ENCODE measurements around a stretch of chr3.

DNA sequence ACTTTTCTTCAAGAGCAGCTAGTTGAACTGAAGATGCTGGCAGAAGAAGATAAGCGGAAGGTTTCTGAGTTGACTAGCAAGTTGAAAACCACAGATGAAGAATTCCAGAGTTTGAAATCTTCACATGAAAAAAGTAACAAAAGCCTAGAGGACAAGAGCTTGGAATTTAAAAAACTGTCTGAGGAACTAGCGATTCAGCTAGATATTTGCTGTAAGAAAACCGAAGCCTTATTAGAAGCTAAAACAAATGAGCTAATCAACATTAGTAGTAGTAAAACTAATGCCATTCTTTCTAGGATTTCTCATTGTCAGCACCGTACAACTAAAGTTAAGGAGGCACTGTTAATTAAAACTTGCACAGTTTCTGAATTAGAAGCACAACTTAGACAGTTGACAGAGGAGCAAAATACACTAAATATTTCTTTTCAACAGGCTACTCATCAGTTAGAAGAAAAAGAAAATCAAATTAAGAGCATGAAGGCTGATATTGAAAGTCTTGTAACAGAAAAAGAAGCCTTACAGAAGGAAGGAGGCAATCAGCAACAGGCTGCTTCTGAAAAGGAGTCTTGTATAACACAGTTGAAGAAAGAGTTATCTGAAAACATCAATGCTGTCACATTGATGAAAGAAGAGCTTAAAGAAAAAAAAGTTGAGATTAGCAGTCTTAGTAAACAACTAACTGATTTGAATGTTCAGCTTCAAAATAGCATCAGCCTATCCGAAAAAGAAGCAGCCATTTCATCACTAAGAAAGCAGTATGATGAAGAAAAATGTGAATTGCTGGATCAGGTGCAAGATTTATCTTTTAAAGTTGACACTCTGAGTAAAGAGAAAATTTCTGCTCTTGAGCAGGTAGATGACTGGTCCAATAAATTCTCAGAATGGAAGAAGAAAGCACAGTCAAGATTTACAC, 82.5 kb downstream of the GOLGA4 start:
- CAGE, long polyA plus RNA = no peak
- RRBS = no CpG with 5 or more reads among the region's 5 CpGs

DNA sequence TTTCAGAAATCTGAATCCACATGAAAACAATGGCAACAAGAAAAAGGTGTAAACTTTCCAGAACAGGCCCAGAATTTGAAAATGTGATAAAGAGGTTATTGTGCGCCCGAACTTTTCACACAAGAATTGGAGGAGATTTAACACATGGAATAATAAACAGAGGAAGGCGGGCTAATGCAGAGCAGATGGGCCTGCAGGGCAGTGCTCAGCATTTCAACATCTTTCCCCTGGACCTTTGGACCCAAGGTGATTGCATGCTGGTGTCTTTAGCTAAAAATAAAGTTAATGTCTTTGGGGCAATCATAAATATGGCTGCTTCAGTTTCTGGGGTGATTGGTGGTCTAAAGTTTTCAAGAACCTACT, 34.7 kb upstream of the ITGA9 start:
- CAGE, long polyA plus RNA = no peak
- RRBS = no CpG with 5 or more reads among the region's 3 CpGs

DNA sequence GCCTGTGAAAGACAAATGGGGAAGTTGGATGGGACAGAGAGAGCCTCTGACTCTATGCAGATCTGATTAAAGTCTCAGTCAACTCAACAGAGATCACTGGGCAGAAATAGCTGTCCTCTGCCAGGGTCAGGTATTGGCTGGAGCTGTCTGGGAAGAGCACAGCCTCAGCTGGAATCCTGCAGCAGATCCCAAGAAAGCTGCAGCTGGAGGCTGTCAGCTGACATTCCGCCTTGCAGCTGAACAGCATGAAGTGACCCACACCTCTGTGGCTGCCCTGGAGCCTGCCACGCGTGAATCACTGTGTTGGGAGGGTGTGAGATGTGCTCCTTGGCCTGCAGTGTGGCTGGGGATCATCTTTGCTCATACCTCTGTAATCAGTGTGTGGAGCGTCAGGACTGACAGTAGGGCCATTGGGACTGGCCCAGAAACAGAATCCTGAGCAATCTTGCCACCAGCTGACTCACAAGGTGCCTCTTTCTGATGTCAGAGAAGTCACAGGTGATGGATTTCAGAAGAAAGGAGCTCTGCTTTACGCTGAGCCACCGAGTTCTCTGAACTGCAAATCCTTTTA, 6.5 kb downstream of the ITGA9 start:
- CAGE, long polyA plus RNA = no peak
- RRBS = no CpG with 5 or more reads among the region's 6 CpGs

- CAGE, long polyA plus RNA = no peak
- RRBS = no CpG with 5 or more reads among the region's 1 CpG
These were observed 200.2 kb upstream of the CTDSPL start for GRCh38 chr3:37661475-37661922.

DNA sequence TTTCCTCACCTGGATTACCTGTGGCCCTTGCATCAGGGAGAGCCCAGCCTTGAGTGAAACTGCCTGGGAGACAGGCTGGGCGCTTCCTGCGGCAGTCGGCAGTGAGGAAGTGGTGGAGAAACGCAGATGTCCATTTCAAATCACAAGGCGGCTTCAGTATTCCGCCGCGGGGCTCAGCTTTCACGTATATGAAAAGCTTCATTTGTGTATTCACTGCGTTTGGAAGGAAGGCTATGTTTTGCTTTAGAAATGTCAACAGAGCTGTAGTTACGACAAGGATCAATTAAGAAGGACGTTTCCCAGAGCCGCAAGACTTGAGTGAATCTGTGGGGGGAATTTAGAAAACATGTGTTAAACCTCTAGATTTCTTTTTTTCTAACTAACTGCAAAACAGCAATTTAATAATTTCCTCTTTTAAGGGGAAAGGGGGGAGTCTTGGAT, 167.3 kb upstream of the CTDSPL start:
- CAGE, long polyA plus RNA = no peak
- RRBS = no CpG with 5 or more reads among the region's 13 CpGs

DNA sequence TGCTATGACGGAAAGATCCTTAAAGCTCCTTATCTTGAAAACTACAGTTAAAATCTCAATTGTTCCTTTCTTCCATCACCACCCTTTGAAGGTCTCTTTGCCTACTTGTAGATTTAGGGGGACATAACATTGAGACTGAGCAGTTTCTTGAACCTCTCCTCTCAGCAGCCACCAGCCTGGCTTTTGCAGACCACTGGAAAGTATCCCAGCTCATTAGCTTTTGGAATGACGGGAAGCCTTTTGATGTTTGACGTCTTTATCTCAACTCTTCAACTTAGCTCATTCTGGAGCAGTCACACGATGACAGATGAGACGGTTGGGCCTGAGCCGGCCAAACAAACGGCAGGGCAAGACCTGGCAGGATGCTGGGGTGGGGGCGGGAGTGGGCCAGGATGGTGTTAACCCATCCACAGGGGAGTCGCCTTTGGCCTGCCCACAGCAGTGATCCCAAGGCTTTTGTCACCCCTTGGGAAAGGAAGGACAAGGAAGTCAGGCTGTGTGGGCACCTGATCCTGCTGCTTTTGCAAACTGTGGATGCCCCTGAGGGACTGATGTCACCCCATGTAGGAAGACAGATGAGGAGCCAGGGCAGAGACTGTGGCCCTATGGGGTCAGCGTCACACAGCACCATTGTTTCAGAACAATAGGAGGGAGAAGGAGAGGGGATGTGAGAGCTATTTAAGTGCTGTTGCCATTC, 122.1 kb upstream of the CTDSPL start:
- CAGE, long polyA plus RNA = no peak
- RRBS = no CpG with 5 or more reads among the region's 10 CpGs

DNA sequence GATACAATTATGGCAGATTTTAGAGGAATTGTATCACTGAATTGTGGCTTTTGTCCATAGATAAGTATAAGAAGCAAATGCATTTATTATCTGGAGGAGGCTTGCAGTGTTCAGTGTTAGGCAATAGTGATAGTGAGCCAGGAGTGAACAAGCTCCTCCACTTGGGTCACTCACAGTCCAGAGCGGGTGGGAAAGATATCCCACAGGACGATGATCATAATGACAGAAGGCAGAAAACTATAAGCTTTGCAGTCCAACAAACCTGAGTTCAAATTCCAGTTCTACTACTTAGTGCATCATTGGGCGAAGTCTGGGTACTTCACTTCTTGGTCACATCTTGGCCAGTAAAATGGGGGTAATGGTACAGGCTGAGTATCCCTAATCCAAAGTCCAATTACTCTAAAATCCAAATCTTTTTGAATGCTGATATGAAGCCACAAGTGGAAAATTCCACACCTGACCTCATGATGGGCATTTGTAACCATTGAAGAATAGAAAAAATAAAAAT, 63.9 kb upstream of the VILL start:
- CAGE, long polyA plus RNA = no peak
- RRBS = no CpG with 5 or more reads among the region's 3 CpGs

DNA sequence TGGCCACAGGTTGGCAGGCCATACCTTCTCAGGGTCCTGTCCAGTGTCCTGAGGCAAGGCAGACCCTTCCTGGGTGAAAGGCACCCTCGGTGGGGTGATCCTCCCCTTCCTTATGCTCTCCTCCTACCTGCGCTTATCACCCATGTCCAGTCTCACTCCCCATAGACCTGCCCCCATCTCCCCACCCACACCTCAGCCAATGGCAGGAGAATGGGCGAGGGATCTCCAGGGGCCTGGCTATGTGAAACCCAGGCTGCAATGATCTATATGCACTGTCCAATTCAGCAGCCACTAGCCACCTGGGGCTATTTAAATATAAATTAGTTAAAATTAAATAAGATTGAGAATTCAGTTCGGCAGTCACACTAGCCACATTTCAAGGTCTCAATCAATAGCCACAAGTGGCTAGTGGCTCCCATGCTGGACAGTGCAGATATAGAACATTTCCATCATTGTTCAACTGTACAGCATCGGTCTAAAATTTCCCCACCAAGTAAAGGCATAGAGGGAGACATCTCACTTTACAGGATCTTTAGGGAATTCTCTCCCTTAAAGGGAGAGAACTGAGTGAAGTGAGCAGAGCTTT, 10.4 kb downstream of the PLCD1 start:
- CAGE, long polyA plus RNA = no peak
- RRBS = no CpG with 5 or more reads among the region's 5 CpGs

GRCh38 chr3:38118716-38119004, 18.3 kb downstream of the ACAA1 start:
- CAGE, long polyA plus RNA = no peak
- RRBS = no CpG with 5 or more reads among the region's 5 CpGs

- CAGE, long polyA plus RNA = no peak
- RRBS = no CpG with 5 or more reads among the region's 8 CpGs
These were observed 1.2 kb downstream of the ACAA1 start for GRCh38 chr3:38135674-38136231.

DNA sequence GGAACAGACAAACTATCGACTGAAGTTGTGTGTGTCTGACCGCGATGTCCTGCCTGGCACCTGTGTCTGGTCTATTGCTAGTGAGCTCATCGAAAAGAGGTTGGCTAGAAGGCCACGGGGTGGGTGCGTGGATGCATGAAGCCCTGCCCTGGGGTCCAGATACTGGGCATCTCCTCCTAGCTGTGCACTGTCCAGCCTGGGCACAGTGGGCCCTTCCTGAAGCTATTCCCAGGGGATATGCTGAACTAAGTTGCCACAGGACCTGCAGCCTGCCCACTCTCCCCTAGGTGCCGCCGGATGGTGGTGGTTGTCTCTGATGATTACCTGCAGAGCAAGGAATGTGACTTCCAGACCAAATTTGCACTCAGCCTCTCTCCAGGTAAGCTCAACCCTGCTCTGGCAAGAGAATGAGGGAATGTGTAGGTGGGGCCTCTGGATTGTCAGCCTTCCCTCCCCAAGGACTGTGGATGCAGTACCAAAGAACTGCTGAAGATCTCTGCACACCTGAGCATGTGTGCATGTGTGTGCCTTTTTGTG, 2.1 kb downstream of the MYD88 start:
- CAGE, long polyA plus RNA = no peak
- RRBS = no CpG with 5 or more reads among the region's 8 CpGs

- CAGE, long polyA plus RNA = no peak
- RRBS = no CpG with 5 or more reads among the region's 11 CpGs
These were observed 3.1 kb downstream of the MYD88 start for GRCh38 chr3:38141007-38142431.

GRCh38 chr3:38254597-38255368, 10.8 kb upstream of the SLC22A13 start:
- CAGE, long polyA plus RNA = no peak
- RRBS = no CpG with 5 or more reads among the region's 4 CpGs

DNA sequence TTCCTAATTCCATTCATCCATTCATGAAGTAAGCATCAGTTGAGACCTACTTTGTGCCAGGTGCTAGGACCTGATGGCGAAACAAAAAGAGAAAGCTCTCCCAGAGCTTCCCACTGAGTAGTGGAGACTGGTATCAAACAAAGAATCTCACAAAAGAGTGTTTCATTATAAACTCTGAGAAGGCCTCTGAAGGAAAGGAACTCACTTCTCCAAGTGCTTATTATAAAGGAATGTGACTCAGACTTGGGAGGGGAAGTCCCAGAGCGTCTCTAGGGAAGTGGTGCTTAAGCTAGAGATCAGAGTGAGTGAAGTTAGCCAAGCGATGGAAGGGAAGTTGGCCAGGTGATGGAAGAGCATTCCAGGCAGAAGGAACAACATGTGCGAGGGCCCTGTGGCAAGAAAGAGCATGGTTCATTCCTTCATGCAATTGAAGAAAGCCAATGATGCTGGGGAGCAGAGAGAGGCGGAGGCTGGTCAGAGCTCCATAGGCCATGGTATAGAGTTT, 2.3 kb downstream of the XYLB start:
- CAGE, long polyA plus RNA = no peak
- RRBS = no CpG with 5 or more reads among the region's 5 CpGs

DNA sequence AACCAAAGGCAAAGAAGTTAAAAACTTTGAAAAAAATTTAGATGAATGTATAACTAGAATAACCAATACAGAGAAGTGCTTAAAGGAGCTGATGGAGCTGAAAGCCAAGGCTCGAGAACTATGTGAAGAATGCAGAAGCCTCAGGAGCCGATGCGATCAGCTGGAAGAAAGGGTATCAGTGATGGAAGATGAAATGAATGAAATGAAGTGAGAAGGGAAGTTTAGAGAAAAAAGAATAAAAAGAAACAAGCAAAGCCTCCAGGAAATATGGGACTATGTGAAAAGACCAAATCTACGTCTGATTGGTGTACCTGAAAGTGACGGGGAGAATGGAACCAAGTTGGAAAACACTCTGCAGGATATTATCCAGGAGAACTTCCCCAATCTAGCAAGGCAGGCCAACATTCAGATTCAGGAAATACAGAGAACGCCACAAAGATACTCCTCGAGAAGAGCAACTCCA, 47.1 kb upstream of the ACVR2B start:
- CAGE, long polyA plus RNA = no peak
- RRBS = no CpG with 5 or more reads among the region's 7 CpGs

- CAGE, long polyA plus RNA = no peak
- RRBS = 57% methylated on average over 2 of the region's 16 CpGs
These were observed 15.4 kb downstream of the SCN5A start for GRCh38 chr3:38633904-38634602.

DNA sequence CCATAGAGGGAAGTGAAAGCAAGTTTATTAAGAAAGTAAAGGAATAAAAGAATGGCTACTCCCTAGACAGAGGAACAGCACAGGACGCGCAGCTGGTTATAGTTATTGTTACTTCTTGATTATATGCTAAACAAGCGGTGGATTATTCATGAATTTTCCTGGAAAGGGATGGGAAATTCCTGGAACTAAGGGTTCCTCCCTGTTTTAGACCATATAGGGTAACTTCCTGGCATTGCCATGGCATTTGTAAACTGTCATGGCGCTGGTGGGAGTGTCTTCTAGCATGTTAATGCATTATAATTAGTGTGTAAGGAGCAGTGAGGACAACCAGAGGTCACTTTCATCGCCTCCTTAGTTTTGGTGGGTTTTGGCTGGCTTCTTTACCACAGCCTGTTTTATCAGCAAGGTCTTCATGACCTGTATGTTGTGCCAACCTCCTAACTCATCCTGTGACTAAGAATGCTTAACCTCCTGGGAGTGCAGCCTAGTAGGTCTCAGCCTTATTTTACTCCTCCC, 26.3 kb downstream of the SCN11A start:
- CAGE, long polyA plus RNA = no peak
- RRBS = no CpG with 5 or more reads among the region's 5 CpGs

GRCh38 chr3:39052649-39052928, 773 bp downstream of the WDR48 start:
- CAGE, long polyA plus RNA = no peak
- RRBS = no CpG with 5 or more reads among the region's 9 CpGs

DNA sequence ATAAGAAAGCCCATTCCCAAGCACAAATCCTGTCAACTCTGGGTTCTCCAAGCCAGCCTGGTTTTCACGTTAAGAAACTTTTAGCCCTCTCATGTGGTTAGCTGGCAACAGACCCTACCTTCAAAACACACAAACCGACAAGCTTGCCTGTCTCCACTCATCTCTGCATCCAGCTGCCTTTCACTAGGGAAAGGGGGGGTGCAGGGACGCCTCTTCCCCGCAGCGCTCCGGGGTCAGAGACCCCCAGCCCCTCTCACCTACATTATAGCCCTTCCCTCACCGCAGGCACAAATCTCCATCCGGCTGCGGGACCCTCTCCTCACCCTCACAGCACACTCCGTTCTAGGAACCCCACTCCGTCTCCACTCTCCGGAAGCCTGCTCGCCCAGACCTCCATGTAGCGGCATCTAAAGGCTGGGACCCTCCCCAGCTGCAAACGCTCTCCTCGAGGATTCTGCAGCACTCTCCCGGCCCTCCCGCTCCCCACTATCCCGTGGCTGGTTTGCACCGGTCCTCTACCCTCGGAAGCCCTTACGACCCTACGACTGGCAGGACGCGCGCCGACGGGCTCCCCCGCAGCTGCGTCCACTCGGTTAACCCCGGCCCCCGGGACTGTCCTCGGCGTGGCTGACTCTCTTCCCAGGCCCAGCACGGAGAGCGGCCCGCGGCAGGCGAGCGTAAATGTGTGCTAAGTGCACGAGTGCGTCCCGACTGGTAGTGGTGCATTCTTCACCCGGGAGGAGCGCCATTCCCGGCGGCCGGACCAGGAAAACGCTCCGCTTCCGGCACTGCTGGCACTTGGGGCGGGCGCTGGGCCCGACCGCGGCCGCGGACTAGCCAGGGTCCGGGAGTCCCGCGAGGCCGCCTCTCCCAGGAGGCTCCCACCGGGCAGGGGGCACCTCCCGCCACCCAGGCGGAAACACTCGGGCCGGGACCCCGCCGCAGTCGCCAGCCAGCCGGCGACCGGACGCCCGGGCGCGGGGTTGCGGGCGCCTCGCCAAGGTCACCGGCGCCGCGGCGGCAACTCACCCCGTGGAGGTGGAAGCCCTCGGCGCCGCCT, 647 bp downstream of the GORASP1 start:
- CAGE, long polyA plus RNA = no peak
- RRBS = 2% methylated on average over 46 of the region's 90 CpGs

DNA sequence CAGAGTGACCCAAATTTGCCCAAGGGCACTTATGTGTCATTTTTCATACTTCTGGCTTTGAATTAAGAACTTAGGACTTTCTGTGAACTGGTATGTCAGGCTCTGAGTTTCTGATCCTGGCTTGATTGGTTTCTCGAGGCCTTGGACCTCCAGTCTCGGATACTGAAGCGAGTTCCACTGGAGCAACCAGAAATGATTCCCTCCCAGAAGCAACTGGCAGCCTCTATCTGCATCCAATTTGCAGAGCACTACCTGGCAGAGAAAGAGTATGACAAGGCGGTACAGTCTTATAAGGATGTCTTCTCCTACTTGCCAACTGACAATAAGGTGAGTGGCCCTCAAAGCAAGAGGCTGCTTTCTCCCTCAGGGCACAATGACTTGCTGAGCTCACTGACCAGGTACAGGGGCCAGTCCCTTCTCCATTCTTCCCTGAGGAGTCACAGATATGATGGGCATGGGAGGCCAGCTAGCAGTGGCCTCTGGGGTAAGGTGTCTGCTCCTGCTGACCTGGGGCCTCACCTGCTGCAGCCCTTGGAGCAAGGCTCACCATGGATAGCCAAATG, 20.4 kb downstream of the CSRNP1 start:
- CAGE, long polyA plus RNA = no peak
- RRBS = no CpG with 5 or more reads among the region's 4 CpGs